SUDHL5 (cell line): ENCODE measurements around a stretch of chr5.

DNA sequence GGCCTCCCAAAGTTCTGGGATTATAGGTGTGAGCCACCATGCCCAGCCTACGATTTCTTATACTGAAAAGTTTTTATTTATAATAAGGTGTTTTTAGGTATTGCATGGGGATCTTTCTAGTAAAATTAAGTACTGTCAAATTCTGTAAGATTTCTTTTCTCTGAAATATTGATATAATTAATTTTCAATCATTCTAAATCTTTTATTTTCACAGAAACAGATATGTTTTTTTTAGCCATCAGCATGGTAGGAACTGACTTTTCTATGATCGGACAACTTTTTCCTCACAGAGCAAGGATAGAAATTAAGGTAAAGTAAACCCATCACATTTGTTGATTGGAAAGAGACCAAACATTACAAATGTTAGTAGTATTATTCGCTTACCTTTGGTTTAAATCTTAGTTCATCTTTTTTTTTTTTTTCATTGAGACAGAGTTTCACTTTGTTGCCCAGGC, 14.8 kb downstream of the BDP1 start:
- PRO-cap, result no peak

- PRO-cap, result no peak
Observed at GRCh38 chr5:71719435-71719808, 347 bp downstream of the CARTPT start.

- PRO-cap, result no peak
Observed at GRCh38 chr5:71850718-71851328, 131.7 kb downstream of the CARTPT start.

DNA sequence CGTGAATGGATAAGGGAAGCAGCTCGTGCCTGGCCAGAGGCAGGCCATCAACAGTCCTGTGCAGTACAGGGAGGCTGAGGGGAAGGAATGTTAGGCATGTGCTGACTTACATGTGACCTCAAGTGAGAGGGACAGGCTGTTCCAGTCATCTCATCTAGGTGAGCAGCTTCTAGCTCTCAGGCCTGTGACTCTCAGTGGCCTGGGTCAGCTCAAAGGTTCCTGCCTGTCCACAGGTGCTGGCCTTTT, 172.9 kb downstream of the CARTPT start:
- PRO-cap, result no peak

DNA sequence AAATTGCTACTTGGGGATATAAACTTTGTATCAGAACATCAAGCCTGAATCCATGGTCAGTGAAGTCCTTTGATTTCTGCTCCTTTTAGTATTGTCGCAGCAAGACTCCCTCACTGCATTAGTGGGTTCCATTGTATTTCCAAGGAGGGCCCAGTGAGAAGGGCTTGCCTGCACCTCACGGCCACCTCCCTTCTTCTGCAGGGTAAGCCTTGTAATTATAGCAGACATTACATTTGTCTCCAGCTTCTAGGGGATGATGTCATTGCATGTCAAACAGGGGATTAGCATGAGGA, 26.9 kb downstream of the MAP1B start:
- PRO-cap, result no peak

- PRO-cap, result no peak
Observed at GRCh38 chr5:72452553-72453538, 54.4 kb downstream of the ZNF366 start.

GRCh38 chr5:72847729-72848304, 31.4 kb downstream of the TNPO1 start:
- PRO-cap, result unidirectional peak, plus-strand start at chr5:72848121; unidirectional peak, plus-strand start at chr5:72848179

DNA sequence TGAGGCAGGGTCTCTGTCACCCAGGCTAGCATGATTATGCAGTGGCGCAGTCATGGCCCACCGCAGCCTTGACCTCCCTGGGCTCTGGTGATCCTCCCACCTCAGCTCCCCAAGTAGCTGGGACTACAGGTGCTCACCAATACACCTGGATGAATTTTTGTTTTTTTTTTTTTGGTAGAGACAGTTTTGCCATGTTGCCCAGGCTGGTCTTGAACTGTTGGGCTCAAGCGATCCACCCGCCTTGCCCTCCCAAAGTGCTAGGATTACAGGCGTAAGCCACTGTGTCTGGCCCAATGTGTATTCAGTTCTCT, 67.3 kb downstream of the TNPO1 start:
- PRO-cap, result no peak

- PRO-cap, result no peak
Observed at GRCh38 chr5:72901479-72902193, 54.2 kb upstream of the FCHO2 start.

DNA sequence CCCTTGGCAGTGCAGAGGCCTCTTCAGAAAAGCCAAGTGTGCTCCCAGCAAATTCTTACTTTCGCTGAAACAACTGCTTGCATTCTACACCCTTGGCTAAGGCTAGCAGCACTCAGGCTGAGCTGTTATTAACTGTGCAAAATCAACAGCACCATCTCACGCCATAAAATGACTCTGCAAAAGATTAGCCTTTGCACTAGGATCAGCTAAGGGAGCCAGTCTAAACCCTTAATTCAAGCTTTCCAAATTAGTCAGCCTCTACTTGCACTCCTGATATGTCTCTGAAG, 4.8 kb upstream of the TMEM171 start:
- PRO-cap, result no peak

DNA sequence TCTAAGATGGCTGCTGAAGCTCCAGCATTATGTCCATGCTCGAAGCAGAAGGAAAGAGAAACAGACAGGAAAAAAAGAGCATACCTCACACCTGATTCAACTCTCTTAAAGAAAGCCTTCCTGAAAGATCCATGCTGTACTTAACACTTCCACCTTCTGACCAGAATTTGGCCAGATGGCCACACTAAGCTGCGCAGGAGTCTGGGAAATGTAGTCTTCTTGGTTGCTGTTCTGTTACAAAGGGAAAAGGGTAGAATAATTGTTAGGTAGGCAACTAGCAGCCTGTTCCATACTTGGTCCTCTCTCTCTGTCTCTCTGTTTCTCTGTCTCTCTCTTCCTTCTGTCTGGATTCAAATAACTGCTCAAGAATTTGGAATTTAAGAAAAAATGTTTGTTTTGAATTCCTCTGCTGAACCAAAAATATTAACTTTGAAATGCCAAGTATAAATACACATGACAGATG, 16.0 kb downstream of the TMEM174 start:
- PRO-cap, result no peak

GRCh38 chr5:73246734-73247078, 73.7 kb downstream of the TMEM174 start:
- PRO-cap, result no peak

- PRO-cap, result no peak
Observed at GRCh38 chr5:73286179-73286609, 113.2 kb downstream of the TMEM174 start.

DNA sequence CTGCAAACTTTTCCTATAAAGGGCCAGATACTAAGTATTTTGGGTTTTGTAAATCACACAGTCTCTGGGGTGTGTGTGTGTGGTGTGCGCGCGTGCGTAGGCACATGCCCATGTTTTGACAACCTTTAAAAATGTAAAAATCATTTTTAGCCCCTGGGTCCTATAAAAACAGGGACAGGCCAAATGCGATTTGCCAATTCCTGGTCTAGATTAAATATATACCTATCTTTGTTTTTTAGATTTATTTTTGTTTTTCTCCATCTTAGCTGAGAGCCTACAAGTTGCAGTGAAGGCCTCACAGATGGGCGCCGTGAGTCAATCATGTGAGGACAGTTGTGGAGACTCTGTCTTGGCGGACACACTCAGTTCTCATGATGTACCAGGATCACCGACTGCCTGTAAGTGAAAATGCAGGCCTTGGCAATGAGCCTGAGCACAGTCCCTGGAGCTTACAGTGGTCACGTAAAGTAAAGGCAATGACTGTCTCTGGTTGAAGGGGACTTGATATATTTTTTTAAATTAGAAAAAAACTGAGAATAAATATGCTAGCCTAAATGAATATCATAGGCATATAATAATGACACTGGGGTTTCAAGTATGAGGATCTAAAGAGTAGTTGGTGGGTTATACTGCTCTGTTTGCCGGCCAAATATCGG, 271.8 kb downstream of the ARHGEF28 start:
- PRO-cap, result no peak

- PRO-cap, result no peak
Observed at GRCh38 chr5:74315785-74316871, 324.4 kb downstream of the ENC1 start.

DNA sequence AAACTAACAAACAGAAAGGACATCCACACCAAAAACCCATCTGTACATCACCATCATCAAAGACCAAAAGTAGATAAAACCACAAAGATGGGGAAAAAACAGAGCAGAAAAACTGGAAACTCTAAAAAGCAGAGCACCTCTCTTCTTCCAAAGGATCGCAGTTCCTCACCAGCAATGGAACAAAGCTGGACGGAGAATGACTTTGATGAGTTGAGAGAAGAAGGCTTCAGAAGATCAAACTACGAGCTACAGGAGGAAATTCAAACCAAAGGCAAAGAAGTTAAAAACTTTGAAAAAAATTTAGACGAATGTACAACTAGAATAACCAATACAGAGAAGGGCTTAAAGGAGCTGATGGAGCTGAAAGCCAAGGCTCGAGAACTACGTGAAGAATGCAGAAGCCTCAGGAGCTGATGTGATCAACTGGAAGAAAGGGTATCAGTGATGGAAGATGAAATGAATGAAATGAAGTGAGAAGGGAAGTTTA, 22.3 kb downstream of the HEXB start:
- PRO-cap, result no peak

GRCh38 chr5:74966614-74967250, 85.6 kb downstream of the GCNT4 start:
- PRO-cap, result no peak

GRCh38 chr5:75336044-75337099, 648 bp upstream of the HMGCR start:
- PRO-cap, result bidirectional peak, plus-strand start at chr5:75337287, minus-strand start at chr5:75336896

- PRO-cap, result no peak
Observed at GRCh38 chr5:75338622-75339328, 1.8 kb downstream of the HMGCR start.

DNA sequence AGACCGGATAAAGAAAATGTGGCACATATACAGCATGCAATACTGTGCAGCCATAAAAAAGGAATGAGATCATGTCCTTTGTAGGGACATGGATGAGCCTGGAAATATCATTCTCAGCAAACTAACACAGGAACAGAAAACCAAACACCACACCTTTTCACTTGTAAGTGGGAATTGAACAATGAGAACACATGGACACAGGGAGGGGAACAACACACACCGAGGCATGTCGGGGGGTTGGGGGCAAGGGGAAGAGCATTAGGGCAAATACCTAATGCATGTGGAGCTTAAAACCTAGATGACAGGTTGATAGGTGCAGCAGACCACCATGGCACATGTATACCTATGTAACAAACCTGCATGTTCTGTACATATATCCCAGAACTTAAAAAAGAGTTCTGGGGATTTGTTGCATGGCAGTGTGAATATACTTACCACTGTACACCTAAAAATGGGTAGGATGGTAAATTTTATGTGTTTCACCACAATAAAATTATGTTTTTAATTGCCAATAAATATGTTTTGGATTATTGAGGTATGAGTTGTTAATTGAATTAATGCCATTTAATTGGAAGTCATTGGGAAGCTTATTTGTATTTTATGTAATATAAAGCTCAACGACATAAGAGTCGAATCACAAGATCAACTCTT, 20.7 kb downstream of the HMGCR start:
- PRO-cap, result no peak